HepG2 (cell line): ENCODE measurements around a stretch of chr7.

DNA sequence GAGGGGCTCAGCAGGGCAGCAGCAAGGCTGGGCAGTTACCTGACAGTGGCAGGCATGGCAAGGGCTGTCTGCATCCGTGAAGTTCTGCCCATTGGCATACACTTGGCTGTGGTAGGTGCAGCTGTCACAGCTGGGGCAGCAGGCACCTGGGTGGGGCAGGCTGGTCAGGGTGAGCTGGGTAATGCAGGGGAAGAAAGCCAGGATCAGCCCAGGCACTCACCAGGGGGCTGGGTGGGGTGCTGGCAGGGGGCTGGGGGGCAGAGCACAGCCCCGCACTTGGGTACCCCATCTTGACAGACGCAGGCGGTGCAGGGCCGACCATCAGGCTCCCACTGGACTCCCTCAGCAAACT, 17.9 kb downstream of the KCP start:
- RRBS, 2 experiments = no CpG with 5 or more reads among the region's 5 CpGs
CAGE:
- cytosol, long polyA minus RNA = no peak
- cytosol, long polyA plus RNA = no peak
- long polyA plus RNA = no peak
- nucleus, long polyA minus RNA = no peak
- nucleus, long polyA plus RNA = no peak

DNA sequence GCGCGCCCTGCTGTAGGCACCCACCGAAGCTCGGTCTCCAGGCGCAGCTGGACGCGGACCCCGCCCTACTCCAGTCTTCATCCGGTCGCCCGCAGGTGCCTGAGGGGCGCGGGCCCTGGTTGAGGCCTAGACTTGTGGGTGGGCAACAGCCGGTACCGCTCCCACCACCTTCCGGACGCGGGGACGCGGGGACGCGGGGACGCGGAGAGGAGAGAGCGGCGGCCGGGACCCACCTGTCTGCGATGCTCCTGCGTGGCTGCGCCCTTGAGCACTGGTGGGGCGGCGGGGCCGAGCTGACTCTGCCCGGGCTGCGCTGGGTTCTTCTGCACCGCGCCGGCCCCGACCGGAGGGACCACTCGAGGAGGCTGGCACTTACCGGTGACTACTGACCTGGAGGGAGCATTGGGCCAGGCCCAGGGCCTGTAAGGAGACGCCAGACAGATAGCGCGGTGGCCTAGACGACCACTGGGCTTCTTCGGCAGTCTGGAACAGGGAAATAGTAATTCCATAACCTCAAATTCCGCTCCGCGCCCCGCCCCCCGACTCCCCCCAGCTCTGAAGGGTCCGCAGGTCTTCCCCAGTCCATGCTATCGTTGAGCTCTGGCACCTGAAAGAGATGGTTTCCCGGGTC, 5.7 kb upstream of the KCP start:
- RRBS, 2 experiments = 89 to 93% methylated on average over 25 of the region's 55 CpGs
CAGE:
- cytosol, long polyA minus RNA = no peak
- cytosol, long polyA plus RNA = no peak
- long polyA plus RNA = no peak
- nucleus, long polyA minus RNA = no peak
- nucleus, long polyA plus RNA = no peak

GRCh38 chr7:128947158-128947643, 9.5 kb downstream of the IRF5 start:
- RRBS, 2 experiments = no CpG with 5 or more reads among the region's 13 CpGs
CAGE:
- cytosol, long polyA minus RNA = no peak
- cytosol, long polyA plus RNA = no peak
- long polyA plus RNA = no peak
- nucleus, long polyA minus RNA = no peak
- nucleus, long polyA plus RNA = no peak

DNA sequence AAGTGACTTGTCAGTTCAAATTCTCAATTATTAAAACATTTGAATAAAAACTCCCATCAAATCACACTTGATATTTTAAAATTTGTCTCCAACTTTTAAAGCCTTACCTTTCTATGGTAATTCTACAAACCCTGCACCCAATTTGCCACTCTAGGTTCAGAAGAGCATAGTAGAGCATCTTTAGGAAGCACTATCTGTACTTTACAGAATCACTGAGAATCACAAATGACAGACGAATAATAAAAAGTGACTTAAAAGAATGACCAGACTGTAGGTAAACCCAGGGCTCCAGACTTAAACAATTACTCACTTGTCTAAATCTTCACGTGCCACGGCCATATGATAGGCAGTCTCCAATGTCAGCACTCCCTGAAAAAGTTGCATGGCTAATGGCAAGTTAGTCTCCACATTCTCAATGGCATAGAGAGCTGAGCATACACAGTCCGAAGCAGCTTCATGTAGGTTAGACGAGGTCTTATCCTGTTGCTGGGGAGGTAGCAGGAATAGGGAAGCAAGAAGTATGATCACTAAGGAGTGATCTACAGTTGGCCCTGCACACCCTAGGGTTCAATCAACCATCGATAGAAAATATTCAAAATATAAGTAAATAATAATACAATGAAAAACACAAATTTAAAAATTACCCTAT, 54.0 kb downstream of the TNPO3 start:
- RRBS, 2 experiments = no CpG with 5 or more reads among the region's 6 CpGs
CAGE:
- cytosol, long polyA minus RNA = no peak
- cytosol, long polyA plus RNA = no peak
- long polyA plus RNA = no peak
- nucleus, long polyA minus RNA = no peak
- nucleus, long polyA plus RNA = no peak

DNA sequence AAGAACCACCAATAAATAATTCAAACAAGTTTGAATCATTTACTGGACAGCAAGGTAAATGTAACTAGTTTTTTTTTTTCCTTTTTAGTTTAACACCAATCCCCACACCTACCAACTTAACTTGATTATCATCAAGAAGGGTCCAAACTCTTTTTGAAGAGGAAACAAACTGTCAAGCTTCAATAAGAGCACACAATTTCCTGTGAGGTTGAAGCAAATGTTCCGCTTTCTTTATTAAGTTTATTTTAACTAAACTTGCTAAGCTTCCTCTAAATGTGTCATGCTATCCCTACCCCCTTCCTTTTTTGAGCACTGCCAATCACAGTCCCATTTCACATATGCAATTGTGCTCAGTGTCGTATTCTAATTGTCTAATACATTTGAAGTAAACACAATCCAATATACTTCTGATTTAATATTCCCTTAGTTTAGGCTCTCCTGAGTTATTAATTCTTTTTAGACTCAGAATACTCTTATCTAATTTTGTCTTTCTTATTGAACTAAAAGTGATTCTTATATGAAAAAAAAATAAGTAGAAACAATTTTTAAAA, 7.2 kb upstream of the TSPAN33 start:
- RRBS, 2 experiments = no CpG with 5 or more reads among the region's 2 CpGs
CAGE:
- cytosol, long polyA minus RNA = no peak
- cytosol, long polyA plus RNA = no peak
- long polyA plus RNA = no peak
- nucleus, long polyA minus RNA = no peak
- nucleus, long polyA plus RNA = no peak

- RRBS, 2 experiments = 2% methylated on average over 15 of the region's 51 CpGs
CAGE:
- cytosol, long polyA minus RNA = start-site peak on the plus strand at chr7:129144988-129145068, 19 reads
- cytosol, long polyA plus RNA = no peak
- long polyA plus RNA = start-site peak on the plus strand at chr7:129144975-129145070, 16 and 16 reads in 2 replicates
- nucleus, long polyA minus RNA = no peak
- nucleus, long polyA plus RNA = no peak
Observed at GRCh38 chr7:129144870-129145652, 554 bp downstream of the TSPAN33 start.

GRCh38 chr7:129169115-129169657, 19.2 kb upstream of the SMO start:
- RRBS, 2 experiments = 95 to 97% methylated on average over 28 of the region's 49 CpGs
CAGE:
- cytosol, long polyA minus RNA = no peak
- cytosol, long polyA plus RNA = no peak
- long polyA plus RNA = no peak
- nucleus, long polyA minus RNA = no peak
- nucleus, long polyA plus RNA = no peak

DNA sequence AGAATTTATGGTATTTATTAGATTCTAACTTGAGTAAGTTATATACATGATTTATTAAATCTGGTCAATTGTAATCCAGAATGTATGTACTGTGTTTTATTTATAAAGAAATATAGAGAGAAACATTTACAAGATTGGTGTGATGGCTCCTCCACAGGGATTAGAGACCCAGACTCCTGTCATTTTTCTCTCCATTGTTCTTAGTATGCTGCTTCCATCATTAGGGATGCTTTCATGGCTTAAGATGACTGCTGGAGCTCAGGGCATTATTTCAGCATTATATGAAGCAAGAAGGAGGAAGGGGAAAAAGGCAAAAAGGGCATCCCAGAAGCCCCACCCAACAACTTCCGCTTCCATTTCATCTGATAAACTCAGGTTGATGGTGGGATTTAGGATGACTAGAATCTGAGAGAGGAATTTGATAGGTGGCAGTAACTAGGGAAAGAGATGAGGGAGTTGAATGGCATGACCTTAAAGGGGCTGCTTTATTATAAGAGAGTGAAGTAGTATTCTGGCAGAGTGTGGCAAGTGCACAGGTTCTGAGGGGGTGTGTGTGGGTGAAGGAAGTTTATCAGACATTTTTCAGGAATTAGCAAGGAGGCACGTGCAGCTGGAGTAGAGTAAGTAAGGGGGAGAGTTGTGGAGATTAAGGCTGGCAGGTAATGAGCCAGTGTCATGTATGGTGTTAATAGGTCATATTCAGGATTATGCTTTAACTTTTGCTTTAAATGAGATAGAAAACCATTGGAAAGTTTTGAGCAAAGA, 40.3 kb downstream of the AHCYL2 start:
- RRBS, 2 experiments = no CpG with 5 or more reads among the region's 2 CpGs
CAGE:
- cytosol, long polyA minus RNA = no peak
- cytosol, long polyA plus RNA = no peak
- long polyA plus RNA = no peak
- nucleus, long polyA minus RNA = no peak
- nucleus, long polyA plus RNA = no peak

DNA sequence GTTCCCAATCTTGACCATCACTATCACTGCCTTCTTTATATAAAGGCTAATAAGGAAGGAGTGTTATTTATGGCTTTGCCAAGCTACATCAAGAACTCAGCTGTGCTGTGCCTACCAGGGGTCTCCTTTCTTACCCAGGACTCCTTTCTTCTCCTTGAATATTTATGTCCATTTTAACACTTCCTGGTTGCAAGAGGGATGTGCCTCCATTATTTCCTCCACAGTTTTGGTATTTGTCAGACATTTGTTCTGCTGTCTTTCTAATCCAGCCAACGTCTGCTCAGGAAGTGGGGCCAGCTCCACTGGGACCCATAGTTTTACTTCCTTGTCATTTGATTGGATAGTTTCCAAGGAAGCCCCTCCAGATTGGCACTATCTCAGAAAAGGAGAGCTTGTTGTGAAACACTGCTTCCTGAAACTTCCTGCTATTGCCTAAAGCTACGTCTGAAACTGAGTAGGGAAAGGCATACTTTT, 6.7 kb upstream of the STRIP2 start:
- RRBS, 2 experiments = no CpG with 5 or more reads among the region's 2 CpGs
CAGE:
- cytosol, long polyA minus RNA = no peak
- cytosol, long polyA plus RNA = no peak
- long polyA plus RNA = no peak
- nucleus, long polyA minus RNA = no peak
- nucleus, long polyA plus RNA = no peak

- RRBS, 2 experiments = no CpG with 5 or more reads among the region's 11 CpGs
CAGE:
- cytosol, long polyA minus RNA = no peak
- cytosol, long polyA plus RNA = no peak
- long polyA plus RNA = no peak
- nucleus, long polyA minus RNA = no peak
- nucleus, long polyA plus RNA = no peak
Observed at GRCh38 chr7:129612721-129613513, 1.4 kb downstream of the NRF1 start.

GRCh38 chr7:129970642-129971367, 18.0 kb upstream of the UBE2H start:
- RRBS, 2 experiments = no CpG with 5 or more reads among the region's 11 CpGs
CAGE:
- cytosol, long polyA minus RNA = no peak
- cytosol, long polyA plus RNA = no peak
- long polyA plus RNA = no peak
- nucleus, long polyA minus RNA = no peak
- nucleus, long polyA plus RNA = no peak

DNA sequence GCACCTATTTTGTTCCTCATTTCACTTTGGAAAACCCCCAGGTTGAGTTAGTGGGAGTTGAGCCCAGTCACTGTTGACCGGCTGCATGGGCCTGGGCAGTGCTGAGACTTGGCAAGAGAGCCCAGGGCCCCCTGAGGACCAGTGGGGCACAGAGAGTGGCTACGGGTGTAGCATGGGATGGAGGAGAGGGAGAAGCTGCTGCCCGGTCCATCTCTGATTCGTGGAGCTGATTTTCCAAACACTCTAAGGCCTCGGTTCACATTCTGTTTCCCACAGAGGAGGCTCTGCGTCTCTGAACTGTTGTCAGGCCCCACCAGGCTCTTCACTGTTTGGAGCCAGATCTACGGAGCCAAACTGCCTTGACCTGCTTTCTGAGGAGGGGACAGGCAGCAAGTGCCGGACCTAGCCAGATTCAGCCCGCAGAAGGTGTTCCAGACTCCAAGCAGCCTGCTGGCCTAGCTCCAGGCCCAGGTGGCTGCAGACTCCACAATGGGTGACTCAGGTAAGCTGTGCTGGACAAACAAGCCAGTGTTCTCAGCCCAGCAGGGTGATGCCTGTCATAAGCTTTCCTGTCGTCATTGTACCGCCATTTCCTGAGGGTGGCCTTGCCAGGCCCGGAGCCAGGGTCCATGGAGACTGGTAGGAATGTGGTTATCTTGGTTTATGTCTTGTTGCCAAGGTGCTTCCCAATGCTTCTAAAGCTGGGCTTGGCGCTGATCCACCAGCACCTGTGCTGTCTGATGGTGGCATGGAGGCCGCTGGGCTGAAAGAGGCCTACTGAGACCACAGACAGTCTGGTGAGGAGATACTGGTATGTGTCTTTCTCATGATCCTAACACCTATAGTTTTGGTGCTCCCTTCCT, 42.3 kb downstream of the ZC3HC1 start:
- RRBS, 2 experiments = no CpG with 5 or more reads among the region's 14 CpGs
CAGE:
- cytosol, long polyA minus RNA = no peak
- cytosol, long polyA plus RNA = no peak
- long polyA plus RNA = no peak
- nucleus, long polyA minus RNA = no peak
- nucleus, long polyA plus RNA = no peak

- RRBS, 2 experiments = no CpG with 5 or more reads among the region's 3 CpGs
CAGE:
- cytosol, long polyA minus RNA = no peak
- cytosol, long polyA plus RNA = no peak
- long polyA plus RNA = no peak
- nucleus, long polyA minus RNA = no peak
- nucleus, long polyA plus RNA = no peak
Observed at GRCh38 chr7:130122042-130122576, 51.8 kb downstream of the KLHDC10 start.

GRCh38 chr7:130141435-130142197, 63.6 kb downstream of the TMEM209 start:
- RRBS, 2 experiments = 80 to 89% methylated on average over 2 of the region's 30 CpGs
CAGE:
- cytosol, long polyA minus RNA = no peak
- cytosol, long polyA plus RNA = no peak
- long polyA plus RNA = no peak
- nucleus, long polyA minus RNA = no peak
- nucleus, long polyA plus RNA = no peak

GRCh38 chr7:130272359-130273039, 5.8 kb downstream of the CPA2 start:
- RRBS, 2 experiments = 68 to 76% methylated on average over 6 of the region's 22 CpGs
CAGE:
- cytosol, long polyA minus RNA = no peak
- cytosol, long polyA plus RNA = no peak
- long polyA plus RNA = no peak
- nucleus, long polyA minus RNA = no peak
- nucleus, long polyA plus RNA = no peak

DNA sequence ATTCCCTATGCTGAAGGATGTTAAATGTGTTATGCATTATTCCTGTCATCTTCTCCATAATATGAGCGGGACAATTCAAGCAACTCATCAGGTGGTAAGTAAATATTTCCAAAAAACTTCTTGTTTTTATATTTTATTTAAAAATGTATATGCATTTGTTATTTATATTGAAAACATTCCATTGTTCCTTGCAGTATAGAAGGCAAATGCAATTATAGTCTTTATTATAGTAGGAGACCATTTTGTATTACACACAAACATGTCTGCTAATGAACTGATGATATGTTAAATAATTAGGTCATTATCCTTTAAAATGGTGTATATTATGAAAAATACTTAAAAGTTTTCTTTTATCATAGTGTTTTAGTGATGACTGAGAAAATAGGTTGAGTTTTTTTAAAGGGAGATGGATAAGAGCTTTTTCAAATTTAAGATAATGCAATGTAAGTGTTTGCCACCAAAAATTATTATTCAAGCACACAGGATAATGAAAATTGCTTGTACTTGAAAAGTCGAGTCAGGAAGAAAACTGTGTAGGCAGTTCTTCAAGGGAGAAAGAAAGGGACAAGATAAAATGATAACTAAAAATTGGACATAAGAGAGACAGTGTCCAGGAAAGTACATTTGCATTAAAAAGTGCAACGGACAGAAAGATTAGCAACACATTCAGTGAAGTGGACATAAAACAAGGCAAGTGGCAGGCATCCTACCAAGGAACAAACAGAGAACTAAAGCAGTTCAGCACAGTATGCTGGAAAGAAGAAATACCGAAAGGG, 29.0 kb downstream of the MEST start:
- RRBS, 2 experiments = no CpG with 5 or more reads among the region's 4 CpGs
CAGE:
- cytosol, long polyA minus RNA = no peak
- cytosol, long polyA plus RNA = no peak
- long polyA plus RNA = no peak
- nucleus, long polyA minus RNA = no peak
- nucleus, long polyA plus RNA = no peak

GRCh38 chr7:130532378-130533200, 40.7 kb downstream of the MEST start:
- RRBS, 2 experiments = no CpG with 5 or more reads among the region's 15 CpGs
CAGE:
- cytosol, long polyA minus RNA = no peak
- cytosol, long polyA plus RNA = no peak
- long polyA plus RNA = no peak
- nucleus, long polyA minus RNA = no peak
- nucleus, long polyA plus RNA = no peak

DNA sequence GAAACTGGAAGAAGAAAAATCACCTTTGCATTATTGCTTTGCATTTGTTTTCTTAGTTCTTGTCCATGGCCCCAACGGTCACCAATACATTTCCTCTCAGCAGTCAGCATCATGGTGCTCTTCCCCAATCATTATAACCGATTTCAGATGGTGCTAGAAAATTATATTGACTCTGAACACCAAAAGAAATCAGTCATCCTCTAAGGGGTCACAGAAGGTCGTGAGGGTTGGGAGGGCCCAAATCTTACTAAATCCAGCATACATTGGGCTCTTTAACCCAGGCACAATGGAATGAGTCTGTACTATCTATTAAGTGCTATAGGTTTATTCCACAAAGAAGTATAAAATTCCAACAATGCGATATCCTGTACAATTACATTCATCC, 142.6 kb upstream of the KLF14 start:
- RRBS, 2 experiments = no CpG with 5 or more reads among the region's 4 CpGs
CAGE:
- cytosol, long polyA minus RNA = no peak
- cytosol, long polyA plus RNA = no peak
- long polyA plus RNA = no peak
- nucleus, long polyA minus RNA = no peak
- nucleus, long polyA plus RNA = no peak

DNA sequence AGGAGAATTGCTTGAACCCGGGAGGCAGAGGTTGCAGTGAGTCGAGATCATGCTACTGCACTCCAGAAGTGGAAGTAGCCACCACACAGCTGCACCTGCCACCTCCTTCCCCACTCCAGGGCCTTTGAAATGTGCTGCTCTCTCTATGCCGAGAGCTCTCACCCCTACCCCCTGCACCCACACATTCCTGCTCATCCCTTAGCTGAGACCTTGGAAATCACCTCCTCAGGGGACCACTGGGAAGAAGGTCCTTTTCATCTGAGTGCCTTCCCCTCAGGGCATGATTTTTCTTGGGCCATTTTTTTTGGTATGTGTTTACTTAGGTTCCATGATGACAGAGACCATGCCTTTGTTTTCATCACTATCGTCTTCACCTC, 166.4 kb upstream of the KLF14 start:
- RRBS, 2 experiments = no CpG with 5 or more reads among the region's 4 CpGs
CAGE:
- cytosol, long polyA minus RNA = no peak
- cytosol, long polyA plus RNA = no peak
- long polyA plus RNA = no peak
- nucleus, long polyA minus RNA = no peak
- nucleus, long polyA plus RNA = no peak

- RRBS, 2 experiments = no CpG with 5 or more reads among the region's 9 CpGs
CAGE:
- cytosol, long polyA minus RNA = no peak
- cytosol, long polyA plus RNA = no peak
- long polyA plus RNA = no peak
- nucleus, long polyA minus RNA = no peak
- nucleus, long polyA plus RNA = no peak
Observed at GRCh38 chr7:130903238-130904107, 169.5 kb upstream of the KLF14 start.